H9 (cell line): ENCODE measurements around a stretch of chr10.

GRCh38 chr10:44383422-44384430 lies 1.2 kb downstream of the CXCL12 start:
- PRO-cap: unidirectional peak, plus-strand start at chr10:44384126

GRCh38 chr10:44864526-44865340 lies 46.4 kb upstream of the TMEM72 start:
- PRO-cap: bidirectional peak, plus-strand start at chr10:44864767, minus-strand start at chr10:44864709; bidirectional peak, plus-strand start at chr10:44865065, minus-strand start at chr10:44864963

- PRO-cap: no peak
Observed at GRCh38 chr10:44908009-44908513, 3.1 kb upstream of the TMEM72 start.

GRCh38 chr10:44986500-44987158 lies 8.0 kb upstream of the DEPP1 start:
- PRO-cap: no peak

DNA sequence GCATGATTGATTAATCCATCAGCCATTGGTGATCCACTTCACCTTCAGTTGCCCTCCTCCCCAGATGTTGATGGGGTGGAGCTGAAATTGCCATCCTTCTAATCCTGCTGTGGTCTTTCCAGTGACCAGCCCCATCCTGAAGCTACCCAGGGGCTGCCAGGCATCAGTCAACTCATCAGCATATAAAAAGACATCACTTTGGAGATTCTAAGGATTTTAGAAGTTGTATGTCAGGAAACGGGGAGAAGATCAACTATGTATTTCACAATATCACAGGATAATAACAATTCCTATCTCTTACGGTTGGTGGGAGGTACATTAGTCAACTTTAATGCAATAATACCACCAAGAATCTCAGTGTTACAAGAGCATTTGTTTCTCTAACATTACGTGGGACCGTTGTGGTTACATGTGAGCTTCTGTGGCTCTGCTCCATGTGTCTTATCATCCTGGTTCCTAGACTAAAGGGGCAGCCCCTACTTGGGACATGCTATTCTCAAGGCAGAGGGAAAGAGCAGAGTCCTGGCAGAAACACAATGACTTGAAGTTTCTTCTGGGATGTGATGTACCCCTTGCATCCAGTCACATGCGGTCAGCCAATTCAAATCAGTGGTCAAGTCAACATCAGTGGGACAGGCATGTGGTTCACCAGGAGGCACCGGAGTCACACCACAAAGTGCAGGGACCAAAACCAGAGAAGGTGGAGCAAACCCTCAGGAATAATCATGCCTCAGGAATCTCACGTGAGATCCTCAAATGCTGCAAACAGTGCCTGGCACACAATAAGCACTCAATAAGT lies 2.6 kb upstream of the ZNF22 start:
- PRO-cap: no peak

DNA sequence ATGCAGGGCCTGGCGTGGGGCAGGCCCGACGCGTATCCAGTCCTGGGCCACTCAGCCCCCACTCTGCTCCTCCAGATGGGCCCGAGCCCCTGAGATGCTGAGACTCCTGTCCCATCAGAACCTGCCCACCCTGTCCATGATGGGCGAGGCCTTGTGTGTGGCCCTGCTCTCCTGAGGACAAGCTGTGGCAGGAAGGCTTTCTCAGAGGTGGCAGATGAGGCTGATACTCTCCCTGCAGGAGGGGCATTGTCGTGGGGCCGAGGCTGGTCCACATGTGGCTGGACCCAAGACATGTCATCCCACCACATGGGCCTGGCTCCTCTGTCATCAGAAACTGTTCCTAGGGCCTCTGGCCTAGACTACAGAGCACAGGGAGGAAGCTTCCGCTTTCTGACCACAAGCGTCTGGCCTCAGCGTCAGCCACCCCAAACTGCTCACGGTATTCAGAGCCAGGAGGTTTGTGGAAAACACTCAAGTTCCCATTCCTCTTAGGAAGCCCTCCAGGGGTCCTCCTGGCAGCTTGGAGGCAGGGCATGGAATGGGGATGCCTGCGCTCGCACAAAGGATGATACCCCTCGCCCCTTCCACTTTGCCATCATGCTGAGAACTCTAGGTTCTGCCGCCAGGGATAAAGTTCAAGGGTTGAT lies 6.1 kb downstream of the ALOX5 start:
- PRO-cap: no peak

DNA sequence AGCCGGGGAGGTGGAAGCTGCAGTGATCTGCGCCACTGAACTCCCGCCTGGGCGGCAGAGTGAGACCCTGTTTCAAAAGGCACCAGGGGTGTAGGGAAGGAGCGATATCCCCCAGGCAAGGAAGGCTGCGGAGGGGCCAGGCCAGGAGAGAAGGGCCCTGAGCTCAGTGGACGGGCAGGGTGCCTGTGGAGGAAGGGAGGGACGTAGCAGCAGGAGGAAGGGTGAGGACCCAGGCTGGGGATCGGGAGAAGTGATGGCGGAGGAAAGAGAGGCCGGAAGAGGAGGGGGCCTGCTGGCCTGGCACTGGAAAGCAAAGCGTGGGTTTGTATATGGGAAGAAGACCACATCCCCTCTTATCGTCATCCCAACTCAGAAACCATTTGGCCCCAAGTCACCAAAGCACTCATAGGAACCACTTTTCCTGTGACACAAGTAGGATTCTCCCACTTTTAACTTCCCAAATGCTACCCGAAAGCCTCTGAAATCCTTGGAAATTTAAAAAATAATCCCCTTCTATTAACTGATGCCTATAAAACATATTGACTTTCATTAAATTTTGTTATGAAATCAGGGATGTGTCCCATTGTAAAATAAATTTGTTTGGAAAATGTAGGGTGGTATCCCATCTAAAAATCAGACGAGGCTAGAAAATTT lies 45.8 kb downstream of the ALOX5 start:
- PRO-cap: bidirectional peak, plus-strand start at position 232 of the sequence, minus-strand start at position 252 of the sequence

GRCh38 chr10:45627460-45628132 lies 45.0 kb downstream of the ZFAND4 start:
- PRO-cap: no peak

- PRO-cap: no peak
Observed at GRCh38 chr10:45653309-45653929, 19.2 kb downstream of the ZFAND4 start.

GRCh38 chr10:46092174-46093045 lies 46.3 kb upstream of the MSMB start:
- PRO-cap: no peak

DNA sequence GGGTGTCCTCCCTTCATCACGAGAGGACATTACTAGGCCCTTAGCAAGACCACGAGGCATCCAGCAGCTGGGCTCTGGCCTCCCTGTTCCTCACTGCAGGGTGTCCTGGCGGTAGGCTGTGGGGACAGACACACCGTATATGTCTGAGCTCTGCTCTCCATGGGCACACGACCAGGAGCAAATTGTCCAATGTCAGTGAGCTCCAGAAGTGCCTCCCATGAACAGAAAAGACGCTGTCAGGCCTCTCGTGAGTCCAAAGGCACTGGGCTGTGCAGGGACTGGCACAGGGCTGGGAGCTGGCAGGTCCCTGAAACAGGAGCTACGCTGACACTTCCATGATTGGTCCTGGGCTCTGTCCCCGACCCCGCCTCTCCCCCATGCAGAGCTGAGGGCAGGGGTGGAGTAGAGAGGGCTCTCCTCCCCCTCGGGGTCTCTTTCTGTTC lies 12.8 kb downstream of the ANTXRL start:
- PRO-cap: no peak

GRCh38 chr10:46542877-46543125 lies 13.7 kb downstream of the GPRIN2 start:
- PRO-cap: no peak

GRCh38 chr10:47082315-47082768 lies 171.1 kb downstream of the PTPN20 start:
- PRO-cap: no peak

DNA sequence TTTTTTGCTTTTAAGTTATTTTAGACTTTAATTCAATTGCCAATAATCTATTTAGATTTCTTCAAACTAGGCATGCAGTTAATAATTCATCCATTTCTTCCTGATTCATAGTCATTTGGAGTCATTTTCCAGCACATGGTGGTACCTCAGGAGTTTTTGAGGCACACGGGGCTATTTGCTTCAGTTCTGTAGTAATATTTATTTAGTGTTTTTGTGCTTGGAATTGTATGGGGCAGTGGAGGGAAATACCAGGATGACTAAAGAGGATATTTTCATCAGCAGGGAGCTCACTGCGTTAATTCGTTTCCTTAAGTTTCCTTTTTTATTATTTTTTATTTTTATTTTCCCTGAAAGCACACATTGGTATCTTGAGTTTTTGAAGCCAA lies 57.5 kb downstream of the MAPK8 start:
- PRO-cap: no peak

- PRO-cap: no peak
Observed at GRCh38 chr10:48625072-48625380, 20.2 kb upstream of the ARHGAP22 start.

DNA sequence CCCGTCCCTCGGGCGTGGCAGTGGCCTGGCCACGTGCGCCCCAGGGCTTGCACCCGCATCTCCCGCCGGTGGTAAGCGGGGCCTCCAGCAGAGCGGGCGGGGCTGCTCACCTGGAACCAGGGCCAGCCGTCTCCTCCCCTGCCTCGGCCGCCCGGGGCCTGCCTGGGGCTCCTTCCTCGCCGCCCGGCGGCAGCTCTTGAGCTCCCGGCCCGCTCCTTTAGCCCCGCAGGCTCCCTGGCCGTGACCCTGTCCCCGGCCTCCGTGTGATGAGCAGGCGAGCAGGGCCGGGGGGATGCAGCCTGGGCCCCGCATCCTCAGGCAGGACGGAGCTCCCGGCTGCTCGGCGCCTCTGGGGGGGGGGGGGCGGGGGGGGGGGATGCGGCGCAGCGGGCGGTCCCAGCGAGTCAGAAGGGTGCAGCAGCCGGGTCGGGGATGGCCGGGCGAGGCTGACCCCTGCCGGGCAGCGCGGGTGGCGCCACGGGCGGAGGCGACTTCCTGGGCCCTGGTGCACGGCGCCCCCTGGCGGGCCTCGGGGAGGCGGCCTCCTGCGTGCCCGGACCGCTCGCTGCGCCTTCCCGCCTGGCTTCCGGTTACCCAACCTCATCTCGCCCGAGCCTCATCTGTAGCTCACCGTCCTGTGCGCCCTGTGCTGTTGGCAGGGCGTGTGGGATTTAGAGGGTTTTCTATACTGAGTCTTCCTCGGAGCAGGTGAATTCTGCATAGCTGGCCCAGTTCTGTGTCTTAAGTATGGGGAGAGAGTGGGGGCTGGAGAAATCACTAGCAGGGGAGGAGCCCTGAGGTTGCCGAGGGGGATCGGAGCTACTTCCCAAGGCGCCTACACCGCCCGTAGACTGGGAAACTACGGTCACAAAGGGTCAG lies 28.5 kb upstream of the WDFY4 start:
- PRO-cap: unidirectional peak, plus-strand start at position 660 of the sequence; bidirectional peak, plus-strand start outside the sequence, minus-strand start at position 853 of the sequence

GRCh38 chr10:48671395-48671861 lies 13.2 kb upstream of the WDFY4 start:
- PRO-cap: no peak

- PRO-cap: no peak
Observed at GRCh38 chr10:49080874-49081471, 34.3 kb downstream of the VSTM4 start.

GRCh38 chr10:49177093-49177840 lies 10.9 kb downstream of the TMEM273 start:
- PRO-cap: no peak

- PRO-cap: no peak
Observed at GRCh38 chr10:49186338-49187758, 1.3 kb downstream of the TMEM273 start.